Pulmonary lymph node (tissue), 1 donor: ENCODE measurements around a stretch of chr5.

DNA sequence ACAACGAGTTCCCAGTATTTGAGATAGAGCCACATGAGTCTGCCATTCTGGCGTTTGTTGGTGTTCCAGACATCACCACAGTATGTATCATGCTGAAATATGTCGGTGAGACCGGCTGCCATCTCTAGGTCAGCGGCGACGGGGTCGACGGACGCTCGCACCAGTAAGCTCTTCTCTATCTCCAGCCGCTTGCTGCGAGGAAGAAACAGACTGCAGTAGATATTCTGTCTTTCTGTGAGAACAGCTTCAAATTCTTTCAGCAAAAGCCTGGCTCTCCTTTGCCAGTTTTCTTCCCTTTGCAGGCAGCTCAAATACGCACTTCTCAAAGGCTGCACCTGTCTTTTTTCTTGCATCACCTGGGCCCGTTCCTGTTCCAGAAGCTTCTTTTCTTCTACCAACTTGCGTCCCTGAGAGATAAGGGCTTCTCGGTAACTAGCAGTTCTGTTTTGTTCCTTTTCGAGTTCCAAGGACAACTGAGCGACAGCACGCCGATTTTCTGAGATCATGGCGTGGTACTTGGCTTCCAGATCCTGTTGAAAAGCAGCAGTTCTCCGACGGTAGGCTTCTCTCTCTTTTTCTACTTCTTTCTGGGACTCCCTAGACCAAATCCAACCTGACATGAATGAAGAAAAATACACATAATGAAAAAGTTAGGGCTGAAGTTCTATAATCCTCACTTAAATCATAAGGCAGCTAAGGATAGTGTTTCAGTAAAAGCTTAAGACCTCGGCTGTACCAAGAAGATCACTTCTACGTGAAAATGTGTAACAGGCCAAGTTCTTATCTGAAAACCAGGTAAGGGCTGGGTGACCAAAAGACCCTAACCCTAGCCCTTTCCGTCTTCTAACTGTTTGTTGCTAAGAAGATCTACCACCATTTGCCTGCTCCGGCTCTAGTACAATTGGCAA, 12.4 kb downstream of the CCDC127 start:
- PRO-cap = no peak

DNA sequence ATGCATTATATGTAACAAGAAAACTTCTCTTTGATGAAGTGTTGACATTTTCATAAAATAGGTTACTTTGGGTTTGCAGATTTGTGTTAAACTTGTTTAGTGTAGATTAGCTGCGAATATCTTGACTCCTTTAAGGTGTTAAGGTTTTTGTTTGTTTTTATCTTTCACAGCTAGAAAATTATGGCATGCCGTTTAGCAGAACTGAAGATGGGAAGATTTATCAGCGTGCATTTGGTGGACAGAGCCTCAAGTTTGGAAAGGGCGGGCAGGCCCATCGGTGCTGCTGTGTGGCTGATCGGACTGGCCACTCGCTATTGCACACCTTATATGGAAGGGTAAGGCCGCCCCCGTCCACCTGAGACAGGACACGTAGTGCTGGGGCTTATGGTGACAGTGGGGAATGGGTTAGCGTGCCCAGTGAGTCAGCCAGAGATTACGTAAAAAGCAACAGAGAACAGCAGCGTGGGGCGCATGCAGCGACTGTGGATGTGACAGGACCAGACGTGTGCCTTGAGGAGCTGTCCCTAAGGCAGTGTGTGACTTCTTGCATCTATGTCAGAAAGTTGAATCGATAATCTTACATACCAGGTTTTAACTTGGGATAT, 7.7 kb downstream of the SDHA start:
- PRO-cap = no peak

DNA sequence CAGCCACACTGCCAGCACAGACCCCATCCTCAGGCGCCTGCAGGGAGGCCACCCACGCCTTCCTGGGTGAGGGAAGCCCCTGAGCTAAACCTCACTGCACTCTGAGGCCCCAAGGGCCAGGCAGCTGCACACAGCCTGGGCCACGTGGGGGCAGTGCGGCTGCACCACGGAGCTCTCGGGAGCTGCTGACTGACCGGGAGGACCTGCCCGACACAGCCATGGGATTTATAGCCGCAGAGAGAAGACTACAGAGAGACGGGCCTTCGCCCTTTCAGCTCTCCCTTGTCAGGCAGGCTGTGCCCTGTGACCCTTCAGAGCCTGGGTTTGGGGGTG, 4.4 kb upstream of the AHRR start:
- PRO-cap = no peak

- PRO-cap = no peak
Measured at GRCh38 chr5:464988-465364, 22.0 kb downstream of the EXOC3 start.

DNA sequence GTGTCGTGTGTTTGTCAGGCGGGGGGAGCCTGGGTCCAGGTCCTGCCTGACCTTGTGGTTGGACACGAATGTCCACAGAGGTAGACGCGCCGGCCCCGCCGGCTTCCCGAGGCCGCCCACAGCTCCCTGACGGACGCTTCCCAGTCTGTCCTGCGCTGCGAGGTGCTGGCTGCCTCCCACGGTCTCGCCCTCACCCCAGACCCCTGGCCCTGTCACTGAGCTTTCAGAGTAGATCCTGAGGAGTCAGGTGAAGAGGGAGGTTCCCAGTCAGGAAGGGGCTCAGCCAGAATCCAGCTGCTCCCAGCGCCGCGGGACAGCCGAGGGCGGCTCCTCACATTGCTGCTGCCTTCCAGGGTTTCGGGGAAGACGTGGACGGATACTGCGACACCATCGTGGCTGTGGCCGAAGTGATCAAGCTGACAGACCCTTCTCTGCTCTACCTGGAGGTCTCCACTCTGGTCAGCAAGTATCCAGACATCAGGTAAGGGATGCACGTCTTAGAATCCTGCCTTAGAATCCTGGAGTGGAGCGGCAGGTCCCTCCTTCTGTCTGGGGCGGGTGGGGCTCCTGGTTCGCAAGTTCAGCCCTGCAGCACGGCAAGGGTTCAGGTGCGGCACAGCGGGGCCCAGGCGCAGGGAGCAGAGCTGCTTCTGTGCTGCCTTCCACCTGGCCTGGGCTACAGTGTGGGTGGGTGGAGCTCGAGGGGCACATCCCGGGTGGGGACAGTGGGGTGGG, 22.6 kb downstream of the EXOC3 start:
- PRO-cap = no peak

GRCh38 chr5:477027-477582, 34.1 kb downstream of the EXOC3 start:
- PRO-cap = no peak

GRCh38 chr5:480356-480755, 37.4 kb downstream of the EXOC3 start:
- PRO-cap = no peak

GRCh38 chr5:543968-544604, 19.8 kb upstream of the SLC9A3 start:
- PRO-cap = no peak

- PRO-cap = no peak
Measured at GRCh38 chr5:546617-547038, 22.4 kb upstream of the SLC9A3 start.

- PRO-cap = no peak
Measured at GRCh38 chr5:554997-555466, 30.8 kb upstream of the SLC9A3 start.

DNA sequence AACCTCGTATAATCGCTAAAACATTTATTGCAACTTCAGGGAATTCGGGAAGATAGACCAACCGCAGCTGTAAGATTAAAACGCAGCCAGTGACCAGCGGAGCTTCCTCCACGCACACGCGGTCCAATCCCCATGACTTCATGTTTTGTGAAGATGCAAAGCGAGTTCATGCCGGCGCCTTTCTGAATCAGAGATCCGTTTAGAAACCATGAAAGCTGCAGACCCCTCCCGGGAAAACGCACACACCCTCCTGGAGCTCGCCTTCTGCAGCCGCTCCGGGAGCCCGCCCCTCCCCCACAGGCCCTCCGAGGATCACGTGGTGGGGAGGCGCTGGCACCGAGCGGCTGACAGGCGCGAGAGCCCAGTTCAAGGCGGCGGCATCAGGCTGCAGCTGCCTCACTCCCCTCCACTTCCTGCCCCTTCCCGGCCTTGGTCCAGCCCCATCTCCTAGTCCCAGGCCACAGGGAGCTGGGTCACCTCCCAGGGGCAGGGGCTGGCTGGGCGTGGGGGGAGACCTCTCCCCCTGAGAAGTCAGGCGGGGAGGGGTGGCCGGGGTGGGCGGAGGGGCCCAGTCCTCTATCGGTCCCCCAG, 2.2 kb downstream of the TPPP start:
- PRO-cap = no peak

DNA sequence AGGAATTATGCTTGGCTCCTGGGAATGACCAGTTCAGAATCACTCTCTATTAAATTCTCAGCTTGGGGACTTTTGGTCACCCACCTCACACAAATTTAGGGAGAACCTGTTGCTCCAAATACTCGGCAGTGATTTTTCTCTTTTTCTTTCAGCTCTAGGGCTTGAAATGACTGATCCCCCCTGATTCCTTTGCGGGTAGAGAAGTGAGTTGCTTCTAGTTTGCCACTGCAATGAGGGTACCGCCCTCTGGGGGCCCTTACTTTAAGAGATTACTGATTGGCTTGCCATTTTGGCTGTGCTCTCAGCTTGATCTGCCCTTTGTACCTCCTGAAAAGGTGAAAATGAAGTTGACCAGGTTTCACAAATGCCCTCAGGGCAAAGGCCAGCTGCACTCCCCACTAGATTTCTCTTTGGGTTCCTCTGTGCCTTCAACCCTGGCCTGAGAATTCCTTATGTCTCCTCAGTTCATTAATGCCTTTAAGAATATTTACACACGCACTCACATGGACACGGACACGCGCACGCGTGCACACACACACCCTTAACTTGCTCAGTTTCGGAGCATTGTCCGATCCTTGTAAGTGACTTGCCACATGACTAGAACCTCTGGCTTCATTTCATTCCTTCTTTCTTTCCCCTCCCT, 20.6 kb upstream of the TPPP start:
- PRO-cap = no peak

GRCh38 chr5:717179-717602, 24.0 kb upstream of the TPPP start:
- PRO-cap = no peak

DNA sequence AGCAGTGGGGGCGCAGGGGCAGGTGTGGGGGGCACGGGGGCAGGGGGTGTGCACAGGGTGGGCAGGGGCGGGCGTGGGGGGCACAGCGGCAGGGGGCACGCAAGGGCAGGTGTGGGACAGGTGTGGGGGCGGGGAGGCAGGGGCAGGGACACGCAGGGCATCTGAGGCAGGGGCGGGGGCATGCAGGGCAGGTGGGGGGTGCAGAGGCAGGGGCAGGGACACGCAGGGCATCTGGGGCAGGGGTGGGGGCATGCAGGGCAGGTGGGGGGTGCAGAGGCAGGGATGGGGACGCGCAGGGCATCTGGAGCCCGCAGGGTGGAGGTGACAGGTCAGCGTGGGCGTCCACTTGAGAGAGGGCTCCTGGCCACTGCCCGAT, 33.2 kb downstream of the ZDHHC11B start:
- PRO-cap = no peak

DNA sequence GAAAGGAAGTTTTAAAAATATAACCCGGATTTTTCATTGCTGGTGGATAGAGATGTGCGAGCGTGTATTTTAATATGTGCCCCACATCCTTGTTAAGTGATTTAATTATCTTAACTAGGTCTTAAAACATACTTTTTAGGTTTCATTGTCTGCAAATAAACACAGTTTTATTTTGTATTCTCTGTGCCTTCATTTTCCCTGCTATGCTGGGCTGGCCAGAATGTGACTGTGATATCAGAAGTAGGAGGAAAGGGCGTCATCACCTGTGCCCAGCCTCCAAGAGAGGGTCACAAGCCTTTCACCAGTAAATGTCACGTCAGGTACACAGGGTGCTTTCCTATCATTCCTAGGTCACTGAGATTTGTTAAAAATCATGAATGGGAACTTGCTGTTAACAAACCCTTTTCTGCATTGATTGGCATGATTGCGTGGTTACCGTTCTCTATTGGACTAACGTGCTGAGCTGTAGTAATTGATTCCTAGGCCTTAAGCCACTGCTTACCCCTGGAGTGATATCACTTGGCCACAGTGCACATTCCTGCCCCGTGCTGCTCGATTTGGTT, 14.9 kb downstream of the ZDHHC11 start:
- PRO-cap = no peak

DNA sequence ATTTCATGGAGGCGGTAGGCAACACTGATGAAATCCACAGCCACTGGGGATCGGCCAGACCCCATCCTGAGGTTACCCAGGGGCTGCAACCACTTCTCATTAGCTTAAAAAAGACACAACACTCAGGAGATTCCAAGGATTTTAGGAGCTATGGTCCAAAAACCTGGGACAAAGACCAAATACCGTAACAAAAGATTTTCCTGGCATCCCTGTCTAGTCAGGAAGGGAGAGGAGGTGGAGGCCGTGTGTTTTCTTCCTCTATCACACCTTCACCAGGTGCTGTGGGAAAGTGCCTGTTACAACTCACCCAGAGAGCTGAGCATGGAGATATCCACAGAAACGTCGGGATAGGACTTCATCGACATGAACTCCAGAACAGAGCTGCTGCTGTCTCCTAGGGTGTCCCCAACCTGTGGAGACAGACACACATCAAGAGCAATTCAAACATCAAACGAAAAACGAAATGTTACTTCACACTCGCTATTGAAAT, 19.4 kb upstream of the ZDHHC11 start:
- PRO-cap = no peak

GRCh38 chr5:1003354-1003832, 5.2 kb upstream of the NKD2 start:
- PRO-cap = no peak

- PRO-cap = no peak
Measured at GRCh38 chr5:1057938-1058600, 49.5 kb downstream of the NKD2 start.

DNA sequence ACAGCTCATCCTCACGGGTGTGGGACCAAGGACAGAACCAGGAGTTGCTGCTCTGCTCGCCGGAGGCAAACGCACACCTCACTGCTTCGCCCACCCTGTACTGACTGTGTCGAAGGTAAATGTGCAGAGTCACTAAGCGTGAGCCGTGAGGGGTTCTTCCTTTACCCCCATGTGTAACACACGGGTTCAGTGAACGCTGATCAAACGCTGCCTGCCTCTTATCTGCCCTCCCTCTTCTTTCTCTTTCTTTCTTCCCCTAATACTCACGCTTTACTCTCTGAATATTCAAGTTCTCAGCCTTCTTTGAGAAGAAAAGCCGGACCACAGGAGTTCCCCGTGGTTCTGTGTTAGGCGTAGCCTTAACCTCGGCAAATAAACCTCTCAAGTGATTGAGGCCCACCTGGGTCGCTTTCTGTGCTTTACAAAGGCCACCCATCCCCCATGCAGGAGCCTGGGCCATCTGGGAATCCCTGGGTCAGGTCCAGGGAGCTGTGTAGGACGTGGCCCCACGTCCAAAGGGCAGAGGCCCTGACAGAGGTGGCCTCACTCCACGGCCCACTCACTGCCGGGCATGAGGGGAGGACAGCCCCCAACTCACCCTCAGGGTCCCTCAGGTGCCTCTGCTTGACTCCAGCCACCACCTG, 4.8 kb downstream of the SLC12A7 start:
- PRO-cap = no peak

- PRO-cap = no peak
Measured at GRCh38 chr5:1129674-1130038, 17.8 kb upstream of the SLC12A7 start.